ENCODE results near the genes EVI2A and LRRC37B.

DNA sequence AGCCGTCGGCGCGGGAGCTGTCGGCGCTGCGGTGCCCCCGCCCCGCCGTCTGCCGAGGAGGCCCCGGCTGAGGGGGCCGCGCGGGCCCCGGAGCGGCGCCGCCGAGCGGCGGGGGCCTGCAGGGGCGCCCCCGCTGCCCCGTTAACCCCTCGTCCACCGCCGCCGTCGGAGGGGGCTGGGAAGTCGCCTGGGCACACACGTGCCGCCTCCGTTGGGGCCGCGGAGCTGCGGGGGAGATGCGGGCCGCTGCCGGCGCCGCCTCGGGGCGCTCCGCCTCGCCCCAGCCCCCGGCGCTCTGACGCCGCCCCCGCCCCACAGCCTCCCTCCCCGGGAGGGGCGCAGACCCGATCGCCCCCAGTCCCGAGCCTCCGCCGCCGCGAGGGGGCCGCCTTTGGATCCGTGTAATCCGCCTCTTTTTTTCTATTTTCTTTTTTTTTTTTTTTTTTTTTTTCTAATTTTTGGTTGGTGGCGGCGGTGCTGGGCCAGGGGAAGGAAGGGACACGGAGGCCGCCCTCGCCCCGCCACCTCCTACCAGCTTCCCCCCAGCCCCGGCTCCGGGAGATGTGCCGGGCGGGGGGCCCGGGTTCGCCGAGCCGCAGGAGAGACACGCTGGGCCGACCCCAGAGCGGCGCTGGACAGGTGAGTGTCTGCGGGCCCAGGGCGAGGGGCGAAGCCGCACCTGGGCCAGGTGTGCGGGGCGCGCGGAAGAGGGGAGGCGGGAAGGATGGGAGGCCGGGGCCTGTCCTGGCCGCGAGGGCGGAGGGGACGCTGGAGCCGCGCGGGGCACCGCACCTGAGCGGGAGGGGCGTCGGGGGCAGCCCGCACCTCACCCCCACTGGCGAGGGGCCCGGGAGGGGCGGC is 115.1 kb downstream of the CRLF3 start:
- PRO-cap, result no peak

- PRO-cap, result no peak
Measured at GRCh38 chr17:30859393-30859597, 27.5 kb downstream of the ATAD5 start.

DNA sequence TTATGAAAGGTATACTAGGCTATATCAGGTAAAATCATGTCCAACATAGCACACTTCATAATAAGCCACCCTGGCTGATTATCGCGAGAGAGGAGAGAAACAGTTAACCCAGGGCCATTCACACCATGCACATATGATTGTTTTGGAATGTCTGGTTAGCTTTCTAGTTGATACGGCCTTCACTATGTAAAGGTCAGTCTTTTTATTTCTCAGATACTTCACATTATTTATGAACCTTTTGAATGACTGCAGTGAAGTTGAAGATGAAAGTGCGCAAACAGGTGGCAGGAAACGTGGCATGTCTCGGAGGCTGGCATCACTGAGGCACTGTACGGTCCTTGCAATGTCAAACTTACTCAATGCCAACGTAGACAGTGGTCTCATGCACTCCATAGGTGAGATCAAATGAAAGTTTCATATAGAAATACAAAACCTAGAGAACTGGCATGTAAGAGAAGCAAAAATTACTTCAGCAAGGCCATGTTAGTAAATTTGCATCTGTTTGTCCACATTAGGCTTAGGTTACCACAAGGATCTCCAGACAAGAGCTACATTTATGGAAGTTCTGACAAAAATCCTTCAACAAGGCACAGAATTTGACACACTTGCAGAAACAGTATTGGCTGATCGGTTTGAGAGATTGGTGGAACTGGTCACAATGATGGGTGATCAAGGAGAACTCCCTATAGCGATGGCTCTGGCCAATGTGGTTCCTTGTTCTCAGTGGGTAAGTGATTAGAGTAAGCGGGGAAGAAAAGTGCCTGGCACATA is 64.4 kb downstream of the OMG start:
- PRO-cap, result no peak

- PRO-cap, result no peak
Measured at GRCh38 chr17:31321240-31322094, at the start of gene EVI2A. Gene EVI2A, minus strand, starts transcription at chr17:31321622.

DNA sequence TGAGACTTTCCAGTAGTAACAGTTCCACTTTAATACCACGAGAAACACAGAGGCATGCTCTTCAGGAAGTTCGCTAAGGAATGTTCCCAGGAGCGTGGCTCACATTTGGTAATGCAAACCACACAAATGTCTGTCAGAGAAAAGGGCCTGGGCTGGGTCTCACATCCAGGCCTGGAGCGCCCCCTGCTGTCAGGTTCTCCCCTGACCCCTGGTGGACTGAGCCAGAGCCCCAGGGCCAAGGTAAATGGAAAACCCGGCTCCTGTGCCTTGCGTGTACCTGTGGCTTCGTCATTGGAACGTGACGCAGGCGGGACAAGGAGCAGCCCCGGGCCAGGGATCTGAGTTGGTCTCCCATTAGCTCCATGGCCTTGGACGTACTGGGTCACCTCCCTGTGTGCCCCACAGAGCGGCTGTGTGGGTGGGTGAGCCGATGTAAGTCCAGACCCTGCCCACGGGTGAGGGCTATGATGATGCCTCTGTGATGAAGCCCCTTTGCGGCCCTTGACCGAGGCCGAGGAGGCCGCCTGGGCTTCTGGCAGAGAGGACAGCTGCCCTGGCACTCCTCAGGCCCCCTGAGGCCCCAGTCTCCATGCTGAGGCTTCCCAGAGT is 134.0 kb downstream of the RAB11FIP4 start:
- PRO-cap, result no peak

GRCh38 chr17:31936401-31936816 is 398 bp upstream of the SUZ12 start:
- PRO-cap, result no peak

DNA sequence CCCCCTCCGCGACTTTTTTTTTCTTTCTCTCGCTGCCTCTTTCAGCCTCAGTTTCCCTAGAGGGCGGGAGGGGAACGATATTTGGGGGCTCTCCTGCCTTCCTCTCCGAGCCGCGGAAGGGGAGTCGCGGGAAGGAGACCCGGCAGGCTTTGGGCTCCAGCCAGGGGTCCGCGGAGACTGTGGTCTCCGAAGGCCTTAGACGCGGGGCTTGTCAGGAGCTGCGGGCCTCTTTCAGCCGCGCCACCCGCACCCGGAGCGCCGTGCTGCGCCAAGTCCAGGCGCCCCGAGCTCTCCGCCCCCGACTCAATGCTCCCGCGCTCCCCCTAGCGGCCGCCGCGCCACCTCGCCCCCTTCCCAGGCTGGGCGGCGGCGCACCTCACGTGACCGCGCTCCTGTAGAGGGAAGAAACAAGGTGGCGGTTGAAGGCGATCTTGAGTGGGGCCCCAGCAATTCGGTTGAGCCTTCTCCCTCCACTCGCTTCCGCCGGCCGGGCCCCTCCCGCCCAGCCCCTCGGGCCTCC is at the start of gene LRRC37B:
Gene LRRC37B (plus strand): TSS at position 383 of the 520 bp plus-strand sequence.
- PRO-cap, result no peak

GRCh38 chr17:32040047-32040852 is 33.1 kb downstream of the LRRC37B start:
- PRO-cap, result no peak

GRCh38 chr17:32279726-32280413 is 14.2 kb downstream of the RHBDL3 start:
- PRO-cap, result no peak

- PRO-cap, result no peak
Measured at GRCh38 chr17:32444876-32445467, 662 bp downstream of the PSMD11 start.

DNA sequence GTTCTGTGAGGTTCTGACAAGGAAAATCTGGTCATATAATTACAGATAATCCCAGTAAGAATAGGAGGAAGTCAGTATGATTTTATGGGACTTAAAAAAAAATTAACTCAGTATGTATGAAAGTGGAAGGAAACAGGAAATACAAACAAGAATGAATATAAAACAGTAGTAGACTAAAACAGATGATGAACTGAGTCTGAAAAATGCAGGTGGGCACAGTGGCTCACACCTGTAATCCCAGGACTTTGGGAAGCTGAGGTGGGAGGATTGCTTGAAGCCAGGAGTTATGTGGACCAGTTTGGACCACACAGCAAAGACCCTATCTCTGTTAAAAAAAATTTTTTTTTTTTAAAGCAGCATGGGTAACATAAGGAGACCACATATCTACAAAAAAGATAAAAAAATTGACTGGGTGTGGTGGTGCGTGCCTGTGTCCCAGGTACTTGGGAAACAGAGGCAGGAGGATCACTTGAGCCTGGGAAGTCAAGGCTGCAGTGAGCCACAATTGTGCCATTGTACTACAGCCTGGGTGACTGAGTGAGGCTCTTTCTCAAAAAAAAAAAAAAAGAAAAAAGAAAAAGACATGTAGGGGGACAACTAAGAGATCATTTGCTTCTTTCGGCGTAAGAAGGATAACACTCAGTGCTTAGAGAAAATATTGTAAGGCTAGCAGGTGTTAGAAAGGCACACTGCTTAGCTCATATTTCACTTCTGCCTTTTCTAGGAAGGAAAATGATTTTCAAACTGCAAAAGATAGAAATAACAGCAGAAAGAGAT is 6.4 kb downstream of the PSMD11 start:
- PRO-cap, result no peak

DNA sequence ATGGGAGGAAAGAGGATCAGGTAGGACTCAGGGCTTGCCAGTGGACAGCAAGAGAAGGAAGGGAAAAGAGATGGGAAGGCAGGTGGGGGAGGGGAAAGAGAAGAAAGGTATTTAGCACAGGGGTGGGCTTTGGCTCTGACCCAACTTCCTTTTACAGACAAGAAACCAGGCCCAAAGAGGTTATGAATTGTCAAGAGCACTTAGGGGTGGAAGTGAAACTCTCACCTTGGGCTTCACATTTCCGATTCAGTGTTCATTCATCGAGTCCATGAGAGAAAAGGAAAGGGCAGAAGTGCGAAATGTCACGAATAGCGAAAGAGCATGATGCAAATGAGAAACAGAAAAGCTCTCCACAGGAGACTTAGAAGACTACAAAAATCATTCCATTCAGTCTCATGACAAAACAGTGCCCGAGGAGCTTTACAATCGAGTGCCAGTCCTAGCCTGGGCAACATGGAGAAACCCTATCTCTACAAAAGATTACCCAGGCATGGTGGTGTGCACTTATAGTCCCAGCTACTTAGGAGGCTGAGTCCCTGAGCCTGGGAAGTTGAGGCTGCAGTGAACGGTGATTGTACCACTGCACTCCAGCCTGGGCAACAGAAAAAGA is 36.5 kb downstream of the CDK5R1 start:
- PRO-cap, result no peak

GRCh38 chr17:32558116-32559161 is 71.6 kb downstream of the CDK5R1 start:
- PRO-cap, result no peak

- PRO-cap, result no peak
Measured at GRCh38 chr17:32909815-32910376, 18.1 kb upstream of the TMEM98 start.

DNA sequence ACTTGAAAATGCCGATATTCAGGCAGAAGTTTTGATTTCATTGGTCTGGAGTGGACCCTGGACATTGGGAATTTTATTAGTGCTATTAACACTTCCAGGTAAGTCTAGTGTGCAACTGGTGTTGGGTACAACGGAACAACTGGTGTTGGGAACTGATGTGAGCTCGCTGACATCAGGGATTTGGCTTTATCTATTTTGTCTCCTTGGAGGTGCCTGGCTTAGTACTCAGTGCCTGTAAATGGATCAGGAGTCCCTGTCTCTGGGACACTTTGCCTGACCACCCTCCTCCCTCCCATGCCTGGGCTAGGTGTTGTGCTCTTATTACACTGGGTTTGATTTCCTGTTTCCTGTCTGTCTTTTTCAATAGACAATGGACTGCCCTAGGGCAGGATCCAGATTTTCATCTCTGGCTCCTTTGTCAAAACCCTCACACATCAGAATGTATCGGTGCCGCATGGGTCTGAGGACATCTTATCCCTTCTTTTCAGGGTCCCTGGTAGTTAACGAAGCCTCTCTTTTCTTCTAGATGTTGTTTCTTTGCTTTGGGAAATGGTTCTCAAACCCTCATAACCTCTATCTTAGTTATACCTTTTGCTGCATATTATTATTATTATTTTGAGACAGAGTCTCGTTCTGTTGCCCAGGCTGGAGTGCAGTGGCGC is 223.6 kb upstream of the ASIC2 start:
- PRO-cap, result no peak

- PRO-cap, result no peak
Measured at GRCh38 chr17:33579659-33580087, 286.6 kb upstream of the ASIC2 start.

DNA sequence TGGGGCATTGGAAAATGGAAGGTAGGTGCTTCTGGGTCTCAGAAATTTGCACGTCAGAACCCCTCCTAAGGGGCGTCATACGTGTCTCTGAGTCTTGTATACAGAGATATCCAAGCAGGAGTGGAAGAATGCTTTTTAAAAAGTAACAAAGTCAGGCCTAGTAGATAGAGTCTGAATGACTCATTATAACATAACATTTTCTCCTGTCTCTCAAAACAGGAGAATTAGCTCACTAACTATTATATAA is 86.2 kb upstream of the CCL2 start:
- PRO-cap, result no peak

DNA sequence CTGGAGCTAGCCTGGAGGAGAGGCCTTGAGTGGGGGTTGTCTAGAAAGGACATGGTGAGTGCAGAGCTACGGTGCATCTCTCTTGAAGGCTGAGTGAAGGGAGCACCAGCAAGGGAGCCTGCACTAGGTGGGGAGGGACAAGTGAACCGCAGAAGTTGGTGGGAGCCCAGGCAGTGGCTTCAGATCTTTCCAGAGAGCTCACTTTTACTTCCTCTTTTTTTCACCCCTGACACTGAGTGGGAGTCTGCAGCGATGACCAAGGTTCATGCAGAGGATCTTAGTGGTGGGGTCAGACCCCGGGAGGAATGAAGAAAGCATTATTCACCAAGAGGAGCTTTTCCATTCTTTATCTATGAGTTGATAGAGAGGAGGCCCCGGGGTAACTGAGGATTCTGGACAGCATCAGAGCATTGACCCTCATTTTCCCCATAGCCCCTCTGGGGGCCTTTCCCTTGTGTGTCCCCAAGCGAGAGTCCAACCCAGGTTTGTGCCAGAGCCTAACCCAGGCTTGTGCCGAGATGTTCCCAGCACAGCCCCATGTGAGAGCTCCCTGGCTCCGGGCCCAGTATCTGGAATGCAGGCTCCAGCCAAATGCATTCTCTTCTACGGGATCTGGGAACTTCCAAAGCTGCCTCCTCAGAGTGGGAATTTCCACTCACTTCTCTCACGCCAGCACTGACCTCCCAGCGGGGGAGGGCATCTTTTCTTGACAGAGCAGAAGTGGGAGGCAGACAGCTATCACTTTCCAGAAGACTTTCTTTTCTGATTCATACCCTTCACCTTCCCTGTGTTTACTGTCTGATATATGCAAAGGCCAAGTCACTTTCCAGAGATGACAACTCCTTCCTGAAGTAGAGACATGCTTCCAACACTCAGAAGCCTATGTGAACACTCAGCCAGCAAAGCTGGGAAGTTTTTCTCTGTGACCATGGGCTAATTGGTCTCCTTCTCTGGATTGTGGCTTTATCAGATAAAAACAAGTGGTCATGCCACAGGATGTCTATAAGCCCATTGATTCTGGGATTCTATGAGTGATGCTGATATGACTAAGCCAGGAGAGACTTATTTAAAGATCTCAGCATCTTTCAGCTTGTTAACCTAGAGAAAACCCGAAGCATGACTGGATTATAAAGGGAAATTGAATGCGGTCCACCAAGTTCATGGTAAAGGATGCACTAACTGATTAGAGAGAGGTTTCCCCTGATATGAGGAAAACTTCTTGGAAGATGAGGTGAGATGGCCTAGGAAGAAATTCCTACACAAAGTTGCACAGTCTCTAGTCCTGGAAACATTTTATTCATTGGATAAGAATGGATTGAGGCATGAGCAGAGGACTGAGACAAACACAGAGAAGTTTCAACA is 2.6 kb upstream of the CCL2 start:
- PRO-cap, result no peak

DNA sequence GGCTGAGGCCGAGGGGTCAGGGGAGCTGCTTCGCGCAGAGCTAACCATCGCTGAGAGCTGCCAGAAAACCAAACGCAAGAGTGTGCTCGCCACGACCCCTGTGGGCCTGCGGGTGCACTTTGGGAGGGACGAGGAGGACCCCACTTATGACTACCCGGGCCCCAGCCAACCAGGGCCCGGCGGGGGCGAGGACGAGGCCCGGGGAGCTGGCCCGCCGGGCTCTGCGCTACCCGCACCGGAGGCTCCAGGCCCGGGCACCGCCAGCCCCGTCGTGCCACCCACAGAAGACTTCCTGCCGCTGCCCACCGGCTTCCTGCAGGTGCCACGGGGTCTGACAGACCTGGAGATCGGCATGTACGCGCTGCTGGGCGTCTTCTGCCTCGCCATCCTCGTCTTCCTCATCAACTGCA is 57.9 kb downstream of the TMEM132E start:
- PRO-cap, result no peak

DNA sequence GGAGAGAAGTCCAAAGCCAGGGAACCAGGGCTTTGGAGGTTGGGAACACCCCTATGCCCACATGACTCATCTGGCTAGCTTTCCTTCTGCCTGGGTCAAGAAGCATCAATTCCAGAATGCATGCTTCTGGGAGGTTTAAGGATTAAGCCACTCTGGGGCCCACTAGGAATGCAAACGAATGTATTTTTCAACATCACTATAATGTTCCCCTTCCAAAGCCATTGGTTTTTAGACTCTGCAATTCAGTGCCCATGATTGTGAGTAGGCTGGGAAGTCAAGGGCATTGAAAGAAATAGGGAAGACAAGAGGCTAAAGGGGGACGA is 8.2 kb downstream of the FNDC8 start:
- PRO-cap, result no peak